Cerebral cortex (tissue), 2 donors: Measurements from ENCODE around the genes HSD17B1 and RND2.

DNA sequence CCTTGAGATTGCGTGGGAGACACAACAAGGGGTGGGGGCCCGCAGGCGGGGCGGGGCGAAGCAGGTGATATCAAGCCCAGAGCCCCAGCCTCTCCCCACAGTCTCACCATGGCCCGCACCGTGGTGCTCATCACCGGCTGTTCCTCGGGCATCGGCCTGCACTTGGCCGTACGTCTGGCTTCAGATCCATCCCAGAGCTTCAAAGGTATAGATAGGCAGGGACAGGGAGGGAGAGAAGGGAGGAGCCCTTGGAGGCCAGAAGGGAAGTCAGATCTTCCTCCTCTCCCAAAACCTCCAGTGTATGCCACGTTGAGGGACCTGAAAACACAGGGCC is at the start of gene HSD17B1:
TSS of gene HSD17B1 (plus strand) at position 98 of the 334 bp plus-strand sequence.
- PRO-cap, 2 experiments: no peak in any of the 2 experiments

DNA sequence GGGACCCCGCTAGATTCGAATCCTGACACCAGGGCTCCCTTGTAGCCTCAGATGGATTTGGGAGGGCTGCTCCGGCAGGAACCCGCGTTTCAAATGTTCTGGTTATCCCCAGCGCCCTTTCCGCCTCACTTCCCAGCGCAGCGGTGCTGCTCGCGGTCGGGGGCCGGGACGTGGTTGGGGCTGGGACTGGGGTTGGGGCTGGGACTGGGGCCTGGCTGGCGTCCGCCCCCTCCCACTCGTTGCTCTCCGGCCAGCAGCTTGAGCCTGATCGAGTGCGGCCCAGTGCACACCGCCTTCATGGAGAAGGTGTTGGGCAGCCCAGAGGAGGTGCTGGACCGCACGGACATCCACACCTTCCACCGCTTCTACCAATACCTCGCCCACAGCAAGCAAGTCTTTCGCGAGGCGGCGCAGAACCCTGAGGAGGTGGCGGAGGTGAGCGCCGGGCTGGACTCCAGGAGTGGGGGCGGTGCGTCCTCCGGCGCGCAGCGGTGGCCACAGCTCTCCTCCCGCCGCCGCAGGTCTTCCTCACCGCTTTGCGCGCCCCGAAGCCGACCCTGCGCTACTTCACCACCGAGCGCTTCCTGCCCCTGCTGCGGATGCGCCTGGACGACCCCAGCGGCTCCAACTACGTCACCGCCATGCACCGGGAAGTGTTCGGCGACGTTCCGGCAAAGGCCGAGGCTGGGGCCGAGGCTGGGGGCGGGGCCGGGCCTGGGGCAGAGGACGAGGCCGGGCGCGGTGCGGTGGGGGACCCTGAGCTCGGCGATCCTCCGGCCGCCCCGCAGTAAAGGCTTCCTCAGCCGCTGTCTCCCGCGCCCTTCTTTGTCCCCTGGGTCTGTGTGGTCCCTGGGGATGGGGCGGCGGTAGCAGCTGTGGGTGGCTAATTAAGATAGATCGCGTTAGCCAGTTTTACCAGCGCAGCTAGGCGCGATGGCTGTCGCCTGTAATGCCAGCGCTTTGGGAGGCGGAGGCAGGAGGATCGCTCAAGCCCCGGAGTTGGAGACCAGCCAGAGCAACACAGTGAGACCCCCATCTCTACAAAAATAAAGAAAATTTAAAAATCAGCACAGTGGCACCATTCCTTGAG is 1.8 kb downstream of the HSD17B1 start:
- PRO-cap, 2 experiments: peak in 1 of 2 experiments; most common plus-strand start position 460 of the sequence (in 1); most common minus-strand start position 586 of the sequence (in 1)

- PRO-cap, 2 experiments: no peak in any of the 2 experiments
These were observed 1.6 kb downstream of the COASY start for GRCh38 chr17:42563644-42563843.

DNA sequence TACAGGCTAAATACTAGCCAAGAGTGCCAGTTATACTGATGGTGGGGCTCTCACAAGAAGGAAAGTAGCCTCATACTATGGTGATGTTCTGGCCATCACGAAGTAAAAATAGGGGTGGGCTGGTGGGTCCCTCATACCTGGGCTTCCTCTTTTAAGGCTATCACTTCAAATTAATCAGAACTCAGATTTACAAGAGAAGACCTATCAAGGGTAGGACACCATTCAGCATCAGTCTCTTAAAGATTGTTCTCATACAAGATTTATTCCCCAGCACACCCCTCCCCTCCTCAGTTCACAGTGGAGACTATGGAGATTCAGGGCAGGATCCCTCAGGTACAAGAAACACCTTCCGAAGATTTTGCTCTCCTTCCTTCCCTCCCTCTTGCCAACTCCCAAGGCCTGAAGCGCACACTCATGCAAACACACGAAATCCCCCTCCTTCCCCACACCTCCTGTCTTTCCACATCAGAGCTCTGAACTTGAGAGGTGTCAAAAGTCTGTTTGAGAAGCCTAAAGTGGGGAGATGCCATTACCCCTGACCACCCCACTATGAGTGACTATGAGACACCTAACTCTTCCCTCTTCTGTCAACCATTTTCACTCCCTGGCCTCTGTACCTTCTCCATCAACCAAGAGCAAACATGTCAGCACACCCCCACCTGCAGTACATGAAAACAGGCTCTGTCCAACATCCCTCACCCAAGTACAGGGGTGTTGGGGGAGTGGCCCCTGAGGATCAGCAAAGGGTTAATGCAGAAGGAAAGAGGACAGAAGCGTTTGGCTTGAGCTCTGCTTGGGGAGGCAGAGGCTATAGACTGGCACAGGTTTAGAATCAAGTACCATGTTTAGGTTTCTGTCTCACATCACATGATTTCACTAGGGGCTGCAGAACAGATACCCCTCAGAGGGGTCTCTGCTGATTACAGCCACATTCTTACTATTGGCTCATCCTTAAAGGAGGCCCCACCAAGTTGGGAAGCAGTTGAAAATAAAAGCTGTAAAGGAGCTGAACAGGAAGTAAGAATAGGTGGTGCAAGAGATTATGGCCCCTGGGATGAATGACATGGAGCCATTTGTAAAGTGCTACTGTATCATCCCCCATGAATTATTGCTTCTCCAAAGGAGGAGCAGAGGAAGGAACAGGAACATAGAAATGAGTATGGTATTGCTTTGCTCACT is 2.1 kb upstream of the PSMC3IP start:
- PRO-cap, 2 experiments: no peak in any of the 2 experiments

GRCh38 chr17:42749012-42749641 is 4.3 kb upstream of the EZH1 start:
- PRO-cap, 2 experiments: peak in 1 of 2 experiments; most common plus-strand start chr17:42749516 (in 1); most common minus-strand start chr17:42749233 (in 1)

- PRO-cap, 2 experiments: peak in 1 of 2 experiments; most common minus-strand start chr17:42763092 (in 1)
These were observed 2.0 kb downstream of the RAMP2 start for GRCh38 chr17:42762747-42763717.

DNA sequence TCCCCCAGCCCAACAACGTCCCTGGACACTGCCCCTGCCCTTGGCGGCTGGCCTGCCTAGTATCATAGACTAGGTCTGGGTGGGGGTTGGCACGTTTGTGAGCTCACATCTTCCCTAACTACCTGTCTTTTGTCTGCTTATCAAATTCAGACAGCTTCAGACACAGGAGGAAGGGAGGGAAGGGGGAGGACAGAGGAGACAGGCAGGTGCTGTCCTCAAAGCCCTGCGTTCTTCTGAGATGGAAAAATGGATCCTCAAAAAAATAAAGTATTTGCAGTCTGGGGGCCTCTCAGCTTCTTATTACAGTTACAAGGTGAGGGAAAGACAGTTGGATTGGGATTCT is 718 bp downstream of the PSME3 start:
- PRO-cap, 2 experiments: no peak in any of the 2 experiments

GRCh38 chr17:42886866-42887211 is 13.8 kb upstream of the G6PC1 start:
- PRO-cap, 2 experiments: no peak in any of the 2 experiments

DNA sequence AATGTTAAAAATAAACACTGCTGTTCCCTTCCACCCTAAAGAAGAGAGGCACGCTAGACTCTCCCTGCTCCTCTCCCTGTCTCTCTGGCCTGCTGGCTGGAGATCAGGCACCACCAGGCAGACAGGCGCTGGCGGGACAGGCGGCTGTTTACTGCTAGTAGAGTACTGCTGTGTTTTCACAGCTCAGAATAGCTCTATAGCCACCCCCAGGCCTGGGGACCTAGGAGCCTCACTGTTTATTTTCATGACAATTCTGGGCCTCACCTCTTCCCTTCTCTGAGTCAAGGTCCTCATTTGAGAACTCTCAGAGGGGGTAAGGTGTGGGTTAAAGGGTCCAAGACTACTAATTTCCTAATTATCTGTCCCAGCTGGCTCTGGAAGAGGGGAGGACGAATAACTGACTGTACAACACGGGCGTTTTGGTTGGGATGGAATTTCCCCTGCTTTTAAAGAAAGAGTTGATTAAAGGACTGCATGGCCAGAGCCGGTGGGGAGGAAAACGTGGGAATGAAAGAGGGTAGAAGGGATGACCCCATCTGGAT is 9.0 kb upstream of the G6PC1 start:
- PRO-cap, 2 experiments: no peak in any of the 2 experiments

DNA sequence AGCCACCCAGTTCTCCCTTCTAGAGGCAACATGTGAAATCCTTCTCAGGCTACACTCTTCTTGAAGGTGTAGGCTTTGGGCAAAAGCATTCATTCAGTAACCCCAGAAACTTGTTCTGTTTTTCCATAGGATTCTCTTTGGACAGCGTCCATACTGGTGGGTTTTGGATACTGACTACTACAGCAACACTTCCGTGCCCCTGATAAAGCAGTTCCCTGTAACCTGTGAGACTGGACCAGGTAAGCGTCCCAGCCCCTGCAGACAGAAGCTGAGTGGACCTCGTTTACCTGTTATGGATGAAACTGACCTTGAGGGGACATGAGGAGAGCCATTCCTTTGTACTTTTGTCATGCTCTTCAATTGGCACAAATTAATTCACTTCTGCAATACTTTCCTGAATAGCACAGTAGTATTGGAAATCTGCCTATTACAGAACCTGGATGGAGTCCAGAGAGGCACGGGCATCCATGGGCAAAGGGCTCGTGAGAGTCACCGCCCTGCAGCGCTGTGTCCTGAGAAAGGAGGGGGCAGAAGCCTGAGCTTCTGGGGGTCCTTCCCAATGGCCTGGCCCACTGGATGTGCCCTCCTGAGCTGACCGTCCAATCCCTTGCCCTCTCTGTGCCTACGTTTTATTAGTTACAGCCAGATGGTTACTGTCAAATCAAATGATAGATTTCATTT is 3.3 kb downstream of the G6PC1 start:
- PRO-cap, 2 experiments: no peak in any of the 2 experiments

DNA sequence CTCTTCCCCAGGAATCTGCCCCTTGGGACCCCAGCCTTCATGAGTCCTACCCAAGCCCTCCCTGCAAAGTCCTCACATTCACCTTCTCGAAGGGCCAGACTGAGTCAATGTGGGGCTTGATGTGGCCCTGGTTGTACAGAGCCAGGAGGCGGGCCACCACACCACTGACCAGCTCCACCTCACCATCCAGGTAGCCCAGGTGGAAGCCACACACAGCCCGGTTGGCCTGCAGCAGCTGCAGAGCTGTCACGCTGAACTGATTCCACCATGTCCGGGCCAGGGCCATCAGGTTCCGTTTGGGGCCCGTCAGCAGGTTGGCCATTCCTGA is 6.0 kb downstream of the VAT1 start:
- PRO-cap, 2 experiments: no peak in any of the 2 experiments

- PRO-cap, 2 experiments: no peak in any of the 2 experiments
These were observed 4.3 kb downstream of the VAT1 start for GRCh38 chr17:43017758-43018476.

- PRO-cap, 2 experiments: no peak in any of the 2 experiments
These were observed 2.6 kb downstream of the VAT1 start for GRCh38 chr17:43019701-43019908.

GRCh38 chr17:43024975-43025673 is at the start of gene RND2:
RND2 (plus strand) TSS chr17:43025231.
- PRO-cap, 2 experiments: peak in 1 of 2 experiments; most common plus-strand start chr17:43025241 (in 1); most common minus-strand start chr17:43025086 (in 1)

DNA sequence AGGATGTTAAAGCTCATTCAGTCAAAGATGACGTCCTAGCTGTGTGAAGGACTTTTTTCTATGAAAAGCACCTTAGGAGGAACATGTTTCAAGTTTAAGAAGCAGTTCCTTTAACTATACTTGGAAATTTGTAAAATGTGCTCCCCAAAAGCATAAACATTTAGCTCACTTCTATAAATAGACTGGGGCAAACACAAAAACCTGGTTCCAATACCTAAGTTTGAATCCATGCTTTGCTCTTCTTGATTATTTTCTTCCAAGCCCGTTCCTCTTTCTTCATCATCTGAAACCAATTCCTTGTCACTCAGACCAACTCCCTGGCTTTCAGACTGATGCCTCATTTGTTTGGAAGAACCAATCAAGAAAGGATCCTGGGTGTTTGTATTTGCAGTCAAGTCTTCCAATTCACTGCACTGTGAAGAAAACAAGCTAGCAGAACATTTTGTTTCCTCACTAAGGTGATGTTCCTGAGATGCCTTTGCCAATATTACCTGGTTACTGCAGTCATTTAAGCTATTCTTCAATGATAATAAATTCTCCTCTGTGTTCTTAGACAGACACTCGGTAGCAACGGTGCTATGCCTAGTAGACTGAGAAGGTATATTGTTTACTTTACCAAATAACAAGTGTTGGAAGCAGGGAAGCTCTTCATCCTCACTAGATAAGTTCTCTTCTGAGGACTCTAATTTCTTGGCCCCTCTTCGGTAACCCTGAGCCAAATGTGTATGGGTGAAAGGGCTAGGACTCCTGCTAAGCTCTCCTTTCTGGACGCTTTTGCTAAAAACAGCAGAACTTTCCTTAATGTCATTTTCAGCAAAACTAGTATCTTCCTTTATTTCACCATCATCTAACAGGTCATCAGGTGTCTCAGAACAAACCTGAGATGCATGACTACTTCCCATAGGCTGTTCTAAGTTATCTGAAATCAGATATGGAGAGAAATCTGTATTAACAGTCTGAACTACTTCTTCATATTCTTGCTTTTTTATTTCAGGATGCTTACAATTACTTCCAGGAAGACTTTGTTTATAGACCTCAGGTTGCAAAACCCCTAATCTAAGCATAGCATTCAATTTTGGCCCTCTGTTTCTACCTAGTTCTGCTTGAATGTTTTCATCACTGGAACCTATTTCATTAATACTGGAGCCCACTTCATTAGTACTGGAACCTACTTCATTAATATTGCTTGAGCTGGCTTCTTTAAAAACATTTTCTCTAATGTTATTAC is 33.5 kb downstream of the BRCA1 start:
- PRO-cap, 2 experiments: no peak in any of the 2 experiments

- PRO-cap, 2 experiments: no peak in any of the 2 experiments
These were observed 2.0 kb upstream of the TMEM106A start for GRCh38 chr17:43209656-43210024.

DNA sequence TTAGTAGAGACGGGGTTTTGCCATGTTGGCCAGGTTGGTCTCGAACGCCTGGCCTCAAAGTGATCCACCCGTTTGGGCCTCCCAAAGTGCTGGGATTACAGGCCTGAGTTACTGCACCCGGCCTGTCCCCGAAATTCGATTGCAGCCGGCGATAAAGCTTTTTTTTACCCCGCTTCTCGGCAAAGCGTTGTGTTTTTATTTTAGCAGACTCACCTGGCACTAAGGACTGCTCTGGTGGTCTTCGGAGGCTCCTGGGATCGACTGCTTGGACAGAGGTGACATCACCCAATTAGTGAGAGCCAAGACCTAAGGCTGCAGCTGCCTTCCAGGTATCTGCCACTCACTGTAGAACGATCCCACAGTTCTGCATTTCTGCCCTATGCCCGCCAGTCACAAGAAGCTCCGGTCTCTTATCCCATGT is 82.1 kb upstream of the ARL4D start:
- PRO-cap, 2 experiments: no peak in any of the 2 experiments

DNA sequence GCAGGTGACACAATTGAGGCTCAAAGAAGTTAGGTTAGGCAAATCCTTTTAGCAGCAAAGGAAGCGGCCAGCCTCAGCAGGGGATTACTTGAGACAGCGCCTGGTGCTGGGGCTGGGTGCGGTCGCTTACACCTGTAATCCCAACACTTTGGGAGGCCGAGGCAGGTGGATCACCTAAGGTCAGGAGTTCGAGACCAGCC is 18.7 kb upstream of the DHX8 start:
- PRO-cap, 2 experiments: no peak in any of the 2 experiments

DNA sequence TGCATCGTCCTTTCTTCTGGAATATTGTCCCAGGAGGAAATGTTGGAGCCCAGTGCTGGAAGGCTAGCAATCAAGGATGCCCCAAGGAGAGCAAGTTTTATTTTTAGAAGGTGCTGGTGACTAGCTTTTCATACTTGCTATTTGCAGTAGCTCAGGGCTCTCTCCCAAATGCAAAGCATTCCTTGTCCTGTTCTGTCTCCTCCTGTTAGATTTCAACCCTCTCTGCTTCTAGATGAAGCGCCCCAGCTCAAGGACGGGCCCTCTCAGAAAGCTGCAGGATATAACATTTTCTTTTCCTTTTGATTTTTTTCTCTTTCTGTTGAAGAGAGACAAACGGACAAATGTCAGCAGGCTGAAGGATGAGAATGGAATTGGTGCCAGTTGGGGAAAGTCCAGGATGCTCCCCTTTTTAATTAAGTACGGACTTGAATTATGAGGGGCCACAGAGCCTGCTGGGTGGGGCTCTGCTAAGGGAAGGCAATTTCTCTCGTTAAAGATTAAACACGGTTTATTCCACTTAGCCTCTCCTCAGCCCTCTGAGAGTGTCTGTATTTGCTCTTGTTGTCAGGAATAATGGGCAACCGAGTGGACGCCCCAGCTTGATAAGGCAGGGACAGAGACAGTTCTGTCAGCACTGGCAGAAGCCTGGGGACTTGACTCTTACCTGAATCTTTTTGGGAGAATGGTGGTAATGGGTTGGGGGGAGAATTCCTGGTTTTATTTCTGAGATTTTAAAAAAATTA is 6.2 kb upstream of the ETV4 start:
- PRO-cap, 2 experiments: no peak in any of the 2 experiments

DNA sequence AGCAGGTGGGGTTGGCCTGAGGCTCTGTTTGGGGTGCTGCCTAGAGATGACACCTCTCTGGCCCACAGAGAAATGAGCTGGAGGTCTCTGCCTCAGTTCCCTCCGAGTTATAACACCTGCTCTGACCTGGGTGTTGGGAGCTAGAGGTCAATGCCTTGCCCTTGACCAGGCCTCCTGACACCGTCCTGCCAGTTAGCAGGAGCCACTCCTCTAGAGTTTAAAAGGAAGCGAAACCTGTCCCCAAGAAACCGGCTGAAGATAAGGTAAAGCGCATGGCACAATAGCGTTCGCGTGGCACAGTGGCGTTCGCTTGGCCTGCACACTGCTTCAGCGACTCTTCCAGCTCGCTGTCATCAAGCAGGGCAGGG is 28.1 kb upstream of the ETV4 start:
- PRO-cap, 2 experiments: no peak in any of the 2 experiments